ENCODE results near the genes MARCHF2, OR7G2, OR7E24 and EIF3G.

GRCh38 chr19:7942667-7943176, 744 bp downstream of the TIMM44 start:
- PRO-cap: no peak
- RAMPAGE, long total RNA, 4 experiments: no peak in any of the 4 experiments

GRCh38 chr19:8009933-8010332, 4.5 kb upstream of the ELAVL1 start:
- PRO-cap: no peak
- RAMPAGE, long total RNA, 4 experiments: no peak in any of the 4 experiments

DNA sequence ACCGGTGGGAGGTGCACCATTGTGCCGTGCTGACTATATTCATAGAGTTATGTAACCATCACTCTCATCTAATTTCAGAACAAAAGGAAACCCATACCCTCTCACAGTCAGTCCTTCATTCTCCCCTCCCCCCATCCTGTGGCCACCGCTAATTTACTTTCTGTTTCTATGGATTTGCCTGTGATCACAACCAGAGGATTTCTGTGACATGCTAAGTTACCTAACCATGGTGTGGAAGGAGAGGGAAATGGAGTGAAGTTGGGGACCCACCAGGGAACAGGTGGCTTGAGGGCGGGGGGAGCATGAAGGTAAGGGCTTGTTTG, 461 bp upstream of the CCL25 start:
- PRO-cap: no peak
- RAMPAGE, long total RNA, 4 experiments: no peak in any of the 4 experiments

- PRO-cap: no peak
- RAMPAGE, long total RNA, 4 experiments: no peak in any of the 4 experiments
These were observed 3.8 kb upstream of the CD320 start for GRCh38 chr19:8311711-8312618.

- PRO-cap: no peak
- RAMPAGE, long total RNA, 4 experiments: no peak in any of the 4 experiments
These were observed 2.4 kb downstream of the ANGPTL4 start for GRCh38 chr19:8366384-8366671.

GRCh38 chr19:8412827-8413735, at the start of gene MARCHF2:
TSS of gene MARCHF2 (plus strand) at chr19:8413305.
- PRO-cap: bidirectional peak, plus-strand start at chr19:8413333, minus-strand start at chr19:8412994; unidirectional peak, plus-strand start at chr19:8413367
- RAMPAGE, long total RNA, 4 experiments: no peak in any of the 4 experiments

GRCh38 chr19:8421680-8422570, 8.8 kb downstream of the MARCHF2 start:
- PRO-cap: no peak
- RAMPAGE, long total RNA, 4 experiments: no peak in any of the 4 experiments

DNA sequence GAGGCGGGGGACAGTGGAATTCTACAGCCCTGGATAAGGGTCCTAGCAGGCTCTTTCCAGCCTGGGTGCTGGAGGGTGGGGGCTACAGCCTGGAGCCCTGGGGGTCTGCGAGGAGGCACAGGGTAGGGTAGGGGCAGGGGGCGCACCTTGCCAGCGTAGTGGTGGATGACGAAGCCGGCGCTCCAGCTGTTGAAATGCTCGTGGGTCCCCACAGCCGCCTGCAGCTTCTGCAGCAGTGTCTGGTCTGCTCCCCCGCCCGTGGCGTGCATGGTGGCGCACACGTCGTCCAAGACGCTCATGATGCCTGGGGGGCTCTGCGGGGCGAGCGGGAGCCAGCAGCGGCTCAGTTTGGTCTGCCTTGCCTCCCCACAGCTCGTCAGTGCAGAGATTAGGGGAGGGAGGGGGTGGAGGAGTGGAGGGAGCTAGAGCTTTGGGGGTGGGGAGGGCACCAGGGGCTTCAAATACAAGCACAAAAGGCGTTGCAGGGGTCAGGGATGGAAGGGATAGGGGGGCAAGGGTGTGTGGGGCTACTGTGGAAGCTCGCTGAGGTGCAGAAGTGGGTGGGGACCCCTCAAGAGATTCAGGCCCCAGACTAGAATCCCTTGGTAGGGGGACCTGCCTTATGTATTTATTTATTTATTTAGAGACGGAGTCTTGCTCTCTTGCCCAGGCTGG, 30.3 kb upstream of the ZNF414 start:
- PRO-cap: no peak
- RAMPAGE, long total RNA, 4 experiments: no peak in any of the 4 experiments

DNA sequence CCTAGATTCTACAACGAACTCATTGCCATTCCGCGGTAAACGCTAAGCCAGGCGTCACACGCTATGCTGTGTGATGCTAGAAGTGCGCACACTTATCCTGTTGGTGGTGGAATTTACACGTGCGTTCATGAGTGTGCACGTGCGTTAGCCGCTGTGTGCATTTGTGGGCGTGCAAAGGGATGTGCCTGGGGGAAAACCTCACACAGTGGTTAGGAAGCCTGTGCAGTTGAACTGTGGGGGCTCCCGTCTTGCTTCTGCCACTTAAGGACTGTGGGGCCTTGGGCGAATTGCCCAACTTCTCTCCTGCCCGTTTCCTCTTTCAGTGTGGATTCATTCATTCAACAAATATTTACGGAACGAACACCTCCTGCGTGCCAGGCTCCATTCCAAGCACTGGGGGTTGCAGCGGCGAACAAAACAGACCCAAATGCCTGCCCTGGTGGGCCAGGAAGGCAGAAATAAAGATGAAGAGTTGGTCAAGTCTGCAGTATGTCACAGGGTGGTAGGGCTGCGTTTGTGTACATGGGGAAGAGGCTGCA, 7.8 kb downstream of the NFILZ start:
- PRO-cap: unidirectional peak, plus-strand start at position 337 of the sequence
- RAMPAGE, long total RNA, 4 experiments: no peak in any of the 4 experiments

- PRO-cap: no peak
- RAMPAGE, long total RNA, 4 experiments: no peak in any of the 4 experiments
These were observed at the start of gene OR7G2 for GRCh38 chr19:9107231-9107823. TSS of gene OR7G2 (minus strand) at chr19:9107475.

DNA sequence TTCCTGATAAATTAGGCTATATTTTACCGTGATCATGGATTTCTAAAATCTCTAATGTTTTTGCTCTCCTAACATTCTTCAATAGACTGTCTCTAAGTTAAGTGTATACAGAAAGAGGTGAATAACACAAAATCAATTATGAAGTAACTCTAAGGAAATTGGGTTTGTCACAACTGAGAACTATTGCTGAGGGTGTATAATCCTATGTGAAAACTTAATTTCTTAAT, at the start of gene OR7E24:
OR7E24 (plus strand) TSS at position 160 of the 227 bp plus-strand sequence.
- PRO-cap: no peak
- RAMPAGE, long total RNA, 4 experiments: no peak in any of the 4 experiments

DNA sequence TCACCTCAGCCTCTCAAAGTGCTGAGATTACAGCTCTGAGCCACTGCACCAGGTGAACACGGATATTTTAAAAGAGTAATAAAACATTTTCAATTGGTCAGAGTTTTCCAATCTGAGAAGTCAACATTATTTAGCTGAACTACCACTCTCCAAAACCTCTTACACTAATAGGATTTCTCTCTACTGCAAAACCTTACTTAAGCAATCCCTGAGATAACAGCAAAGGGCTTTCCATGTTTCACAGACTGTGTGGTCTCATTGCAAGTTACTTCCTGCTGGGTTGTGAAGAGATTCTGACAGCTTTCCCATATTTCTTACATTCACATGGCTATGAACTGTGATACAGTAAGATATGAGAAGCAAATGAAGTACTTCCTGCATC, 24.0 kb downstream of the ZNF266 start:
- PRO-cap: no peak
- RAMPAGE, long total RNA, 4 experiments: no peak in any of the 4 experiments

GRCh38 chr19:9566693-9567432, 17.4 kb downstream of the ZNF121 start:
- PRO-cap: no peak
- RAMPAGE, long total RNA, 4 experiments: no peak in any of the 4 experiments

DNA sequence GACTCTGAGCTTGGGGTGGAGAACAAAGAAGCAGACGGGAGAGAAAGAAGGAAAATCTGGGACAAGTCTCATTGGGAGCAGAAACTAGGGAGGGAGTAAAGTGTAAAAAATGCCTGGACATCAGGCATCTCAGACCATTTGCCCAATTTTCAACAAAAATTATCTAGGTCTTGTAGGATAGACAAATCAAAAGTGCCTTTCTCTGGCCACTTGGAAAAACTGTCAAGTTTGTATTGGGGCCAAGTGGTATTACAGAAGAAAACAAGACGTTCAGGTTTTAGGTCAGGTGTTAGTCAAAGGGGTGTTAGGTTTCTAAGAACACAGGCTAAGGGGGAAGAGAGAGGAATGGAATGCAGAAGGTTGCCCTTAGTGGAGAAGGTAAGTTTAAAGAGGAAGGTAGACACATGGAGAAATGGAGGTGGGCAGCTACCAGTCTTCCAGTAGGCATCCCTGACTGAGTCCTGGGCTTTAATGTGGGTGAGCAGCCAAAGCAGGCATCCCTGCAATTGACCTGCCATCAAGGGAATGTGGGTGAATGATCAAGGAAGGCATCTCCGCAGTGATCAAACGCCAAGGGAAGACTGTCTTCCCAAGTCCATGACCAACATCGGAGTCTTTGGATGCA, 19.9 kb upstream of the ZNF561 start:
- PRO-cap: no peak
- RAMPAGE, long total RNA, 4 experiments: no peak in any of the 4 experiments

DNA sequence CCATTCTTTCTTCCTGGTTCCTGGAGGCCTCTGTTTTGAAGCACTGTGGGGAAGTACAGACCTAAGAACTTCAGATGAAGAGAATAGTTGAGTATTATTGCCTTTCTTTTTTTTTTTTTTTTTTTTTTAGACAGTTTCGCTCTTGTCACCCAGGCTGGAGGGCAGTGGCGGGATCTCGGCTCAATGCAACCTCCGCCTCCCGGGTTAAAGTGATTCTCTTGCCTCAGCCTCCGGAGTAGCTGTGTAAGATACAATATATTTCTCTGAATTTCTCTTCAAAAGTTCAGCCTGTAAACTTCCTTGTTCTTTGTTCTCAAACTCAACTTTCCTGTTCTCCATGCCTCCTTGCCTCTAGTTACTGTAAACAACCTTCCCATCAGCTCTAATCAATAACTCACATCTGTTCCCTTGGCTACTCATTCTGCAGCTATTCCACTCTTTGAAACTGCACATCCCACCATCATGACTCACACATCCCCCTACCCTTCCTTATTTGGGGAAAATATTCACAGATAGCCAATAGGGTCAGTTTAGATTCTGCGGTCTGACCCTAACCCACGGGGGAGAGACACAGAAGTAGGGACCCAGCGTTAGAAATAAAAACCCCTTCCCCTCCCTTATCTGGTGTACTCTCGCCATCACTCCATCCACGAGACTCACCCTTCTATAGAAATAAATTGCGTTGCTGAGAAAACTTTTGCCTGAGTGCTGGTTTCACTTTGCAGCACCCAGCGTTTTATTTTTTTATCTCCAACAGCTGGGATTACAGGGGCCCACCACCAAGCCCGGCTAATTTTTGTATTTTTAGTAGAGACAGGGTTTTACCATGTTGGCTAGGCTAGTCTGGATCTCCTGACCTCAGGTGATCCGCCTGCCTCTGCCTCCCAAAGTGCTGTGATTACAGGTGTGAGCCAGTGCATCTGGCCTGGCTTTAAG, 2.0 kb downstream of the ZNF562 start:
- PRO-cap: no peak
- RAMPAGE, long total RNA, 4 experiments: no peak in any of the 4 experiments

- PRO-cap: bidirectional peak, plus-strand start at chr19:9784893, minus-strand start at chr19:9784769
- RAMPAGE, long total RNA, 4 experiments: no peak in any of the 4 experiments
These were observed 15.9 kb upstream of the ZNF846 start for GRCh38 chr19:9784326-9785035.

- PRO-cap: bidirectional peak, plus-strand start at chr19:9945507, minus-strand start at chr19:9945343
- RAMPAGE, long total RNA, 4 experiments: no peak in any of the 4 experiments
These were observed 9.1 kb upstream of the OLFM2 start for GRCh38 chr19:9945262-9946014.

DNA sequence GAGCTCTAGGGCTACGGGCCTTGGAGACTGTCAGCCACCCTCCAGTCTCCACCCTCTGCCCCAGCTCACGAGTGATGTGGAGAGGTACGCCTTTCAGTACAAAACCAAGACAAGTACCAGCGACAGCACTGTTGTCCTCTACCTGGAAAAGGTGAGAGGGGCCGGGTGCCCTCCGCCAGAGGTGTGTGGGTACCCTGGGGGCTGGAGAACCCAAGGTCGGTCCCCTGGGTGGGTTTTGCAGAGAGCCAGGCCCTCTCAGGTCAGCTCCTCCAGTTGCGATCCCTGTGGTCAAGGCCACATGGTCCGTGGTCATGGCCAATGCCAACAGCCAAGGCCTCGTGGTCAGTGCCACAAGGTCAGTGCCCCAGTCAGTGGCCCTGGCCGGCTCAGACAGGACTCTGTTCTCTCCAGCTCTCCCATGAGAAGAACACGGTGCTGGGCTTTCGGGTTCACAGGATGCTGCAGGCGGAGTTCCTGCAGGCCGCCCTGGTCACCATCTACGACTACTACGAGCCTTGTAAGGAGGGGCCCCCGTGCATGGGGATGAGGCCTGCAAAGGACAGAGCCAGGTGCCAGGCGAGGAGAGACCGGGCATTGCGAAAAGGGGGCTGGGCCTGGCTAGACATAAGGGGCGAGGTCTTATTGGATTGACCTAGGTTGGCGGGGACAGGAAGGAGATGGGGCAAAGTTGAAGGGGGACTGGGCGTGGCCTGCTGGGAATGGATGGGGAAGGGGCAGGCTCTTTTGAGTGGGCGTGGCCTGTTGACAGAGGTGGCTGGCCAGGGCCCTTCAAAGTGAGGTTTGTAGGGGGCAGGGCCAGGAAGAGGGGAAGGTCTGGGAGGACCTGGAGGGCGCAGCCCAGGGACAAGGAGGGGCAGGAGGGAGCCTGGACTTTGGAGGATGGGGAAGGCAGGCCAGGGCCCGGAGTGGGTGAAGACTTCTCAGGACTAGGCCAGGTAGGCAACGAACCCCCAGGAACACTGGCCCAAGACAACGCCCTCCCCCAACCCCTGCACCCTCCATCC, 15.2 kb upstream of the SHFL start:
- PRO-cap: no peak
- RAMPAGE, long total RNA, 4 experiments: no peak in any of the 4 experiments

DNA sequence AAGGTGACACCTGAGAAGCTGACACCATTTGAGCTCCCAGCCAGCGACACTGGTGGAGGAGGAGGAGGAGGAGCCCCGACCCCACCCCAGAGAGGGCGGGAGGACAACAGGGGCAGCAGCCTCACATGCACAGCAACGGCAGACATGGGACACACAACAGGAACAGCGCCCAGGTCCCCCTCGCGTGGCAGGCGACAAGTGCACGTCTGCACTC, 3.6 kb downstream of the EIF3G start:
- PRO-cap: no peak
- RAMPAGE, long total RNA, 4 experiments: no peak in any of the 4 experiments

DNA sequence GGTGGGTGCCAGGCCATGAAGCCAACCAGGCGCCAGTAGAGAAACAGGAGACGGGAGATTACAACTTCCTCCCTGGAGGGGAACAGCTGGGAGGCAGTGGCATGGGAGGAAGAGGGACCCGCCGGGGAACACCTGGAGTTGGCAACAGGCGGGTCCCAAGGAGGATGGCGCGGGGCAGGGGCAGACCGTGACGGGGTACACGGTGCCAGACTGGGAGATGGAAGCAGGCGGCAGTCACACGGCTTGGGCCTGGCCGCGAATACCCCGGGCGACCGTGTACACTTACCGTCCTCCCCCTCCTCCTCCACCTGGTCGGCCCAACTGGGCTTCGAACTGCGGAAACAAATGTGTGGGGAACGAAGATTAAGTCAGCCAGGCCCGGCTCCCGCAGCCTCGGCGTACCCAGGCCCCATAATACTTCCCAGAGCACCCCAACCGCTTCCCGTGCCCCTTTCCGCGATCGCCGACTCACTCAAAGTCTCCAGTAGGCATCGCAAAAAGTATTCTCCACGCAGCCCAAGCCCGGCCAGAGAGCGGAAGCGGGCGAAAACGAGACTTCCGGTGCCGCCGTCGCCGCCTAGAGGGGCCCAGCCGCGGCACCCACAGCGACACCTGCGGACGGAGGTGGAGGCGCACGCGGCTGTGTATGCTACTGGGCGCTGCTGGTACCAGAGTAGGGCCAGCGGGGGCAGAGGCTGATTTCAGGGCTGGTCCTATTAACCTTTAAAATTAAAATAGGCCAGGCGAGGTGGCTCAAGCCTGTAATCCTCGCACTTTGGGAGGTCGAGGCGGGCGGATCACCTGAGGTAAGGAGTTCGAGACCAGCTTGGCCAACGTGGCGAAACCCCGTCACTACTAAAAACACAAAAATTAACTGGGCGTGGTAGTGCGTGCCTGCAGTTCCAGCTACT, at the start of gene EIF3G:
EIF3G (minus strand) TSS at position 532 of the 911 bp plus-strand sequence.
- PRO-cap: bidirectional peak, plus-strand start at position 671 of the sequence, minus-strand start at position 532 of the sequence
- RAMPAGE, long total RNA, 4 experiments: start-site peak on the minus strand in 4 of 4 experiments, centred at positions 518 to 524 of the sequence, 196 to 4,707 reads per replicate